HL-60 (cell line): Measurements from ENCODE around the gene IRS2.

GRCh38 chr13:106151842-106152491 lies 383.5 kb downstream of the EFNB2 start:
- RRBS: no CpG with 5 or more reads among the region's 3 CpGs

- RRBS: no CpG with 5 or more reads among the region's 12 CpGs
Observed at GRCh38 chr13:106518159-106518588, 17.3 kb downstream of the EFNB2 start.

DNA sequence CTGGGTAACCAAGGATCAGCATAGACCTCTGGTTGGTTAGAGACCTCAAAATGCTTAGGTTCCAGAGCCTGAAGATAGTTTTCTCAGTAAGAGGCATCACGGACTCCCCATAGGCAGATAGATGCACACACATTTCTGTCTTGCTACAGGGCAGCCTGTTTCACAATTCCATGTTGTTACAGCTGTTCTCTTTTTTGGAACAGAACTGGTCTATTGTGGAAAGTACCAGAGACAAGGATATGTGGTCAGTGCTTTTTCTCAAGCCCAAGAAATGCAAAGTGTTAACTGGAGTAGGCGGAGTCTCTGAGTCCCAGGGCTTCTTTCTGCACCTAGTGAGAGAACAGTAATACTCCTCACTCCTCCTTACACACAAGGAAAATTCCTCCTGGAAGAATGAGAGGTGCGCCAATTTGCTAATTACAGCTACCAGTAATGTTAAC lies 141.5 kb upstream of the ARGLU1 start:
- RRBS: no CpG with 5 or more reads among the region's 3 CpGs

DNA sequence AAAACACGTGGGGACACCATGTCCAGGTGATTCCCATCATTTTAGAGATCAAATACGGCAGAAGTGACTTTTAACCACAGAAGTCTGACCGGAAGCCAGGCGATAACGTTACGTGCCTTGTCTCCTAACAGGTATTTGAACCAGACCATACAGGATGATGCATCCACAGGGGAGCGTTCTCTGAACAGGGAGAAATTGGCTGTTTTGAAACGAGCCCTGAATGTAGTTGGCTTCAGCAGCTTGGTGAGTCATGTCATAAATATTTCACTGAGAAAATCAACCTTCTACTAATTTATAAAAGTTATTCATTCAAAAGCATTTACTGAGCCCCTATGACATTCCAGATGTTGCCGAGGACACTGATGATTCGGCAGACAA lies 328.1 kb downstream of the MYO16 start:
- RRBS: no CpG with 5 or more reads among the region's 10 CpGs

GRCh38 chr13:109785438-109786419 lies 654 bp downstream of the IRS2 start:
- RRBS: 3% methylated on average over 66 of the region's 150 CpGs

DNA sequence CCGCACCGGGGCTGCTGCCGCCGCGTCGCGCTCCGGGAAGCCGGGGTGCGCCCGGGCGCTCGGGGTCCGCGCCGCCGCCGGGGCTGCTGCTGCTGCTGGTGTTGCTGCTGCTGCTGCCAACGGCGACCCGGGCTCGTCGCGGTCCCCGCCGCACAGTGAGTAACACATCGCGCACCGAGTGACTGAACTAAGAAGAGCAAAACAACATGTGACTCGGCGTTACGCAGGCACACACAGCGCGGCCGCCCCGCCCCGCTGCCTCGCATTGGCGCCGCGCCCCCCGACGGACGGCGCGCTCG lies at the start of gene IRS2:
TSS of gene IRS2 (minus strand) at position 164 of the 299 bp plus-strand sequence.
- RRBS: 4% methylated on average over 5 of the region's 47 CpGs

GRCh38 chr13:109788919-109789239 lies 2.5 kb upstream of the IRS2 start:
- RRBS: no CpG with 5 or more reads among the region's 3 CpGs

GRCh38 chr13:110024120-110024376 lies 237.7 kb upstream of the IRS2 start:
- RRBS: no CpG with 5 or more reads among the region's 4 CpGs

DNA sequence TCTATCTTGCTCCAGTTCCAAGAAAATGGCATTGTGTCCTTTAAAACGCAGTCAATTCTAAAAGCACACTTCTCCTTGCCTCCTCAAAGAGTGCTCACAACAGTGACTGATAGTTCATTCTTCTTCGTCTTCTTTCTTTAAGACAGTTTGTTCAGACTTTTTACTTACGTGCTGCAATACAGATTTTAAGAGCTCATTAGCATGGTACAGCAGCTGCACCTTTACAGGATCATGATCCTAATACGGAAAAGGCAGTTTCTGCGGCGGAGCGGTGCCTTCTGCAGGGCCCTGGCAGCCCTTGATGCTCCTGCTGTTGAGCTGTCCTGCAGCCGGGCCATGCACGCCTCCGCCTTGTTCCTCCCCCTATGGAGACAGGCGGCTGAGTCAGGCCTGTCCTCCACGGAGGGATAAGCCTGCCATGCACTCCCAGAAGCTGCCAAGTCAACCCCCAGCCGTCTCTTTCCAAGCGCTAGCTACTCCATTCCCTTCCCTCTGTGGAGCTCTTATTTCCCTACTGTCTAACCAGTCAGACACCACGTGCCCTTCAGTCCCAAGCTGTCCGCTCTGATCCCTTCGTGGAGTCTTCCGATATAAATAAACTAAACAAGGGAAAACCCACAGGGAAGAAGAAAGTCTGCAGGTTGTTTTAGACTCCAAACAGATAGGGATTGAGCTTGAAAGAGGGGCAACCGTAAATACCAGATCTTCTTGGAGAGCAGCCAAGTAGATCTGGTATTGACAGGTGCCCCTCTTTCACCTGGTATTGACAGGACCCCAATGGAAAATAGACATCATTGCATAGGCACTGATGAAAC lies 197.1 kb downstream of the COL4A1 start:
- RRBS: no CpG with 5 or more reads among the region's 19 CpGs

DNA sequence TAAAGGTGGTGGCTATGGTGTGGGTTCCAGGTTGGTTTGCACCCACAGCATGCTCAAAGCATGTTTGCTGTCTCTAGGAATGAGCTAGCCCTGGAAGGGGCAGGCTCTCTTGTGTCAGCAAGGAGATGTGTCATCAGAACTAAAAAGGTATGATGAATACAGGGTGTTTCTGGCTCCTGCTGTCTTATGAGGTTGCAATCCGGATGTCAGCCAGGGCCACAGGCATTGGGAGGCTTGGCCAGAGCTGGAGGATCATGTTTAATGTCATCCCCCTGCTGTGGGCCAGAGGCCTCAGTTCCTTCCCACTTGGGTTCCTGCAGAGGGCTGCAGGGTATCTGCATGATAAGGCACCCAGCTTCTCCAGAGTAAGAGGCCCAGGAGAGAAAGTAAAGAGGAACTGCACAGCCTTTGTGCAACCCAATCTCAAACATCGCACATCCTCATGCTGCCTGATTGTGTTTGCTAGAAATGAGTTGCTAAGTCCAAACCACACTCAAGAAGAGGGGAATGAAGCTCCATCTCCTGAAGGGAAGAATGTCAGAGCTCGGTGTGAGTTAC lies 193.6 kb downstream of the COL4A1 start:
- RRBS: no CpG with 5 or more reads among the region's 3 CpGs

DNA sequence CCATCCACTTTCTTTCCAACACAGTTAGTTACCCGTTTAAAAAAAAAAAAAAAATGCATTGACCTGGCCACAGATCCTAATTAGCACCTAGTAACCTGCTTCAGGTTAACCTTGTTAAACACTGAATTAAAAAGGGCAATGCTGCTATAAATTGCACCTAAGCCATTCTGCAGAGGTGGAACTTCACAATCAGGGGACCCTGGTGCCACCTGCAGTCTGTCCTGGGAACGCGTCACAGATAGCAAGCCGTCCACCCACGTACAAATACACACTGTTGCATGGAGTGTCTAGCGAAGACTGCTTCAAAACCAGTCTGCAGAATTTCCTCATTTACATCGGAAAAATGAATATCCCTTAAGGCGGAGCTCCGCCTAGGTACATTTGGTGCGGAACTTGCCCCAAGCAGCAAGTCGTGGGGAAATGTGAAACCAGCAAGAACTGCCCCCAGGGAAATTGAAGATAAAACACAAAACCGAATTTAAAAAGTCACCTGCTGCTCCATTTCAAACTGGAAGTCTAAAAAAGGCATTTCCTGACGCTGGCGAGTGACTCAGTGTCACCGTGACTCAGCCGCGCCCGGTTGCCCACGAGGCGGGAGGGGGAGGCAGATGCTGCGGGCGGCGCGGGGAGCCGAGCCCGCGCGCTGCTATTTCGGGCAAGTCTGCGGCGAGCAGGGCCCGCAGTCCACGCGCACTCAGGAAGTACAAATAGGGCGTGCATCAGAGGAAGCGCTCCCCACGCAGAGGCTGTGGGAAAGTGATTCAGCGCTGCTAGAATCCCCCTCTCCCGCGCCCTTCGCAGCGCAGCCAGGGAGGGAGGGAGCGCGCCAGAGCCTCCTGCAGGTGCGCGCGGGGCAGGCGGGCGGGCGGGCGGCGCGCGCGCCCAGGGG lies 169.1 kb downstream of the COL4A1 start:
- RRBS: no CpG with 5 or more reads among the region's 55 CpGs

DNA sequence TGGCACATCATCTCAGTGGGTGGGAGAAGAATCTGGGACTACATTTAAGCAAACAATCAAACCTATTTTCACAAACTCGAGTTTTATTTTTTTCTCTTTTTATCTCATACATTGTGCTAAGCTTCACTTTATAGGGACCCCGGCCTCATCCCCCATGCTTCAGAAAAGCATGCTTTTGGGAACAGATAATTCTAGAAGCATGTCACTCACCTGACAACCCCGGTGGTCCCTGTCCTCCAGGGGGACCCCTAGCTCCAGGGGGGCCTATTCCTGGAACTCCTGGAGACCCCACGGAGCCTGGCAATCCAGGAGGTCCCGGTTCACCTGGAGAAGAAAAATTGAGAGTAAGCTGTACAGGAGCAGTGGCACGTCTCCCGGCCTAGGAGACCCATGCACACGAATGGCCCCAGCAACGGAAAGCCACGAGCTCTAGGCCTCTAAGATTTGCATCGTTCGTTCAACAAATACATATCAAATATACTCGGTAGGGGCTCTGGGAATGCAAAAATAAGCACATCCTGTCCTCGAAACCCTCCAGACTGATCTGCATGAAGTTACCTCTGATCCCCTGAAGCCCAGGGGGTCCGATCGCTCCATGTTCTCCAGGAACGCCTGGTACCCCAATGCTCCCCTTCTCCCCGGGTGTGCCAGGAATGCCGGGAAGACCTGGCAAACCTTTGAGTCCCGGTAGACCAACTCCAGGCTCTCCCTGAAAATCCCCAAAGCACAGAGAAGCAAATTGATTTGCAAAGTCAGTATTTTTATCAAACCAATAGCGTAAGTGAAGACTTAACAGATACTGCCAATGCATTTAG lies 128.0 kb downstream of the COL4A1 start:
- RRBS: 67% methylated on average over 3 of the region's 21 CpGs

- RRBS: no CpG with 5 or more reads among the region's 5 CpGs
Observed at GRCh38 chr13:110187739-110188138, 119.2 kb downstream of the COL4A1 start.

DNA sequence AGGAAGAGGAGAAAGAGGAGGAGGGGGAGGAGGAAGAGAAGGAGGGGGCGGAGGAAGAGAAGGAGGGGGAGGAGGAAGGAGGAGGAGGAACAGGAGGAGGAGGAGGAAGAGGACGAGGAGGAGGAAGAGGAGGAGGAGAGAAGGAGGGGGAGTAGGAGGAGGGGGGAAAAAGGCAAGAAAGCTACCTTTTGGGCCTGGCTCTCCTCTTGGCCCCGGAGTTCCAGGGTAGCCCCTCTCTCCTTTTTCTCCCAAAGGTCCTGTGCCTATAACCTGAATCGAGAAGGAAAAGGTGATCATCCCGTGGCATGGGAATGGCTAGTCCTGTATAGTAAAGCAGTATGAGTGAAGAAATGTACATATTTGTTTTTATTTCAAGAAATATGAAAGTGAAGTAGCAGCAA lies 105.7 kb downstream of the COL4A1 start:
- RRBS: no CpG with 5 or more reads among the region's 5 CpGs

DNA sequence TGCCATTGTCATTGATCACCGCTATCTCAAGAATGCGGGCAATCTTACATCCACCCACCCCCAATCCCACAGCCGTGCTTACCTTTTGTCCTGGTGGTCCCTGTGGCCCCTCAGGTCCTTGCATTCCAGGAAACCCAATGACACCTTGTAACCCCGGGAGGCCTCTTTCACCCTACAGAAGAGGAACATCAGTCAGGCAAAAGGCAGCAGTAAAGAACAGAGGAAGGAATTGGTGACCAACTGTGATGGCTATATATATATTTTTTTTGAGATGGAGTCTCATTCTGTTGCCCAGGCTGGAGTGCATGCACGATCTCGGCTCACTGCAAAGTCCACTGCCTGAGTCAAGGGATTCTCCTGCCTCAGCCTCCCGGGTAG lies 93.1 kb downstream of the COL4A1 start:
- RRBS: no CpG with 5 or more reads among the region's 7 CpGs

DNA sequence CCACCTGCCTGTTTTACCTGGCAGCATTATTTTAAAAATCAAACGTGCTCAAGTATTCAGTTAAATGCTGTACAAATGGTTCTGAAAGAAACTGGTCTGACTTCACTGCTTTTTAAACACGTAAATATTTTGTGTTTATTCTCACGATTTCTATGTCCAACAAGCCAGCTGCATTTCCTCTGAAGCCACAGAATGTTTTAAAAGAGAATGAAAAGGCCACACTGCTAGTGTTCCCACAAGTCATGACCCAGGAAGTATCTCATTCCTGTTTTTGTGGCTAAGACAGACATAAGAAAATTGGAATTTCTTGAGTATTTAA lies 81.1 kb downstream of the COL4A1 start:
- RRBS: no CpG with 5 or more reads among the region's 3 CpGs

DNA sequence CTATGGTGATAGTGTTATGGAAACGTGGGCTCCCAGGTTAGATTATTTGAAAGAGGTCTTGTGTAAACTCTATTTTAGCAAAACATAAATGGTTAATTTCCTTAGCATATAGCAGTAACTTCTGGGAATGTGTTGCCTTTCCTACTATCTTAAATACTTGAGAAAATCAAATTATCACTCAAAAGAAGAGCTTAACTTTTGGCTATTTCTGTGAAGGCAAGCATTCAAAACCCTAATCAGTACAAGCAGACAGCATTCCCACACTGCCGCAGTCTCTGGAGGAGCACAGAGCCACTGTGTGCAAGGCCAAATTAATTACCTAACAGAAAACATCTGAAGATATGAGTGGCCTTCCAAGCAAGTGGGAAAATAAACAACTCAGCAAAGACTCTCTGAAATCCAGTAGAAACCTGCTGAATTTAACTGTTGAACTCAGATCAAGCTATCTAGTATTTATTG lies 68.2 kb downstream of the COL4A1 start:
- RRBS: no CpG with 5 or more reads among the region's 2 CpGs

DNA sequence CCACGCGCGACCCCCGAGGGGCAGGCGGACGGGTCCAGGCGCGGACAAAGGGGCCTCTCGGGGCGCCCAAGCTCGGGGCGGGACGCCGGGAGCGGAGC lies 277 bp downstream of the COL4A1 start:
- RRBS: 6% methylated on average over 9 of the region's 15 CpGs

DNA sequence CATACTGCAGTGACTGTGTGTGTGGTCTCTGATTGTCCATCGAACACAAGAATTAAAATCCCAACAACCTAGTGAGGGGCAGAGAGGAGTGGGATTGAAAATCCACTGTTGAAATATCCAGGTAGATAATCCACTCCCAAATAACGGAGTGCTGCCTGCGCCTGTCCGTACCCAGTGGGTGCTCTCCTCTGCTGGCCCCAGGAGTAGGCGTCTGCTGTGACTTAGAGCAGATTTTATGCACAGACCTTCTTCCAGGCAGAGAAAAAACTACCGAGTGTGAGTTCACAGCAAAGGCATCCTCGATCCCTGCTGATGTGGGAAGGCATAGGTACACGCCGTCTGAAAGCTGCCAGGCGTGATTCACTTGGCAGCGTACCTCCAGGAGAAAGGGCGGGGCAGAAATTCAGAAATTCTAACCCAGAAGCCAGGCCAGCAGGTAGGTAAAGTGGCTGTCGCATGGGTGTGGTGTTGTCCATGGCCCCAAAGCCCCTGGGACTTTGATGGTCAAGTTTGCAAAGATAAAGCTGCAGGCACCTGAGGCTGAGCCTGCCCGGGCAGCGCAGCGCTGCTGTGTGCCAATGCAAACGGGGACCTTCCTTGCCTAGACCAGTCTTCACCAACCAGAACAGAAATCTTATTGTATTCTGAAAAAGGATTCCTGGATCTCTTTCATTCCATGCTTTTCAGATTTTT lies 36.2 kb downstream of the COL4A2 start:
- RRBS: no CpG with 5 or more reads among the region's 17 CpGs

- RRBS: no CpG with 5 or more reads among the region's 9 CpGs
Observed at GRCh38 chr13:110377882-110378594, 71.0 kb downstream of the COL4A2 start.